Skeletal muscle tissue (tissue), 7 donors: Measurements from ENCODE around the genes PRR11, SMG8 and RPS6KB1.

GRCh38 chr17:58666577-58667650 lies 24.9 kb downstream of the IGBP1C start:
- PRO-cap, 3 experiments, result peak in 1 of 3 experiments; most common plus-strand start chr17:58667192 (in 1)
- RAMPAGE, long total RNA, result no peak
- RRBS, 2 experiments, result no CpG with 5 or more reads among the region's 31 CpGs

- PRO-cap, 3 experiments, result peak in 1 of 3 experiments; most common minus-strand start chr17:59155174 (in 1)
- RAMPAGE, long total RNA, result start-site peak on the minus strand at chr17:59155170-59155208, 1,455 and 50 reads in 2 replicates
- RRBS, 2 experiments, result 1 to 2% methylated on average over 9 of the region's 45 CpGs
These were observed at the start of gene PRR11 for GRCh38 chr17:59155028-59156082. Gene PRR11, plus strand, starts transcription at chr17:59155746.

GRCh38 chr17:59209892-59210737 lies at the start of gene SMG8:
Gene SMG8, plus strand, starts transcription at chr17:59210035.
- PRO-cap, 3 experiments, result peak in 3 of 3 experiments; most common plus-strand start chr17:59210037 (in 2); most common minus-strand start chr17:59209963 (in 2)
- RAMPAGE, long total RNA, result no peak
- RRBS, 2 experiments, result 2 to 3% methylated on average over 8 of the region's 41 CpGs

- PRO-cap, 3 experiments, result no peak in any of the 3 experiments
- RAMPAGE, long total RNA, result no peak
- RRBS, 2 experiments, result no CpG with 5 or more reads among the region's 6 CpGs
These were observed 6.5 kb downstream of the YPEL2 start for GRCh38 chr17:59337861-59338367.

- PRO-cap, 3 experiments, result no peak in any of the 3 experiments
- RAMPAGE, long total RNA, result no peak
- RRBS, 2 experiments, result no CpG with 5 or more reads among the region's 5 CpGs
These were observed 67.7 kb downstream of the YPEL2 start for GRCh38 chr17:59399155-59399638.

- PRO-cap, 3 experiments, result peak in 2 of 3 experiments; most common plus-strand start chr17:59424157 (in 2); most common minus-strand start chr17:59424039 (in 1)
- RAMPAGE, long total RNA, result no peak
- RRBS, 2 experiments, result no CpG with 5 or more reads among the region's 14 CpGs
These were observed 92.5 kb downstream of the YPEL2 start for GRCh38 chr17:59423824-59424393.

DNA sequence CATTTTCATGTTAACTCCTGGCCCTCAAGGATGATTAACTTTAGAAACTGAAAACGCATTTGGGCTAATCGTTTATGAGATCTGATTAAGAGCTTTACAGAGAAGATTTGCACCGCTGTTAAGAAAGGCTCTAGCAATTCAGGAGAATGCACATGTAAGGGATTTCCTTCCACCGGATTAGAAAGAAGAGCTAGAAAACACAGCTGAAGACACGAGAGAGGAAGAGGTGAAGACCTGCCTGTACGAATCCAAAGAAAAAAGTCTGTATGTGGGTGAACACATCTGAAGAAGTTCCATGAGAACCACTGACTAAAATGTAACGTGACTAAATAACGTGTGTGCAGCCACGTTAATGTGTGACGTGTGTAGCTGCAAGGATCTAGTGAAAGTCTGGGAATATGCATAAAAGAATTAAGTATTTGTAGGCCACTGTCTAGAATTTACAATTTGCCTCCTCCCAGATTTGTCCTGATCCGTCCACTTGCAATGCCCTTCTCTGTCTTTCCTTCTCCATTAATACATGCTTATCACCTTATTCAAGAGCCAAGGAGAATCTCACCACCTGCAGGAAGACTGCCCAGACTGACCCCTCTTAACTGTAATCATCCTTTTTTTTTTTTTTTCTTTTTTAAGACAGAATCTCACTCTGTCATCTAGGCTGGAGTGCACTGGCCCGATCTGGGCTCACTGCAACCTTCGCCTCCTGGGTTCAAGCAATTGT lies 106.6 kb downstream of the YPEL2 start:
- PRO-cap, 3 experiments, result no peak in any of the 3 experiments
- RAMPAGE, long total RNA, result no peak
- RRBS, 2 experiments, result no CpG with 5 or more reads among the region's 13 CpGs

- PRO-cap, 3 experiments, result peak in 1 of 3 experiments; most common plus-strand start chr17:59490506 (in 1); most common minus-strand start chr17:59490364 (in 1)
- RAMPAGE, long total RNA, result no peak
- RRBS, 2 experiments, result 17 to 20% methylated on average over 1 of the region's 6 CpGs
These were observed 75.3 kb upstream of the DHX40 start for GRCh38 chr17:59490068-59490595.

DNA sequence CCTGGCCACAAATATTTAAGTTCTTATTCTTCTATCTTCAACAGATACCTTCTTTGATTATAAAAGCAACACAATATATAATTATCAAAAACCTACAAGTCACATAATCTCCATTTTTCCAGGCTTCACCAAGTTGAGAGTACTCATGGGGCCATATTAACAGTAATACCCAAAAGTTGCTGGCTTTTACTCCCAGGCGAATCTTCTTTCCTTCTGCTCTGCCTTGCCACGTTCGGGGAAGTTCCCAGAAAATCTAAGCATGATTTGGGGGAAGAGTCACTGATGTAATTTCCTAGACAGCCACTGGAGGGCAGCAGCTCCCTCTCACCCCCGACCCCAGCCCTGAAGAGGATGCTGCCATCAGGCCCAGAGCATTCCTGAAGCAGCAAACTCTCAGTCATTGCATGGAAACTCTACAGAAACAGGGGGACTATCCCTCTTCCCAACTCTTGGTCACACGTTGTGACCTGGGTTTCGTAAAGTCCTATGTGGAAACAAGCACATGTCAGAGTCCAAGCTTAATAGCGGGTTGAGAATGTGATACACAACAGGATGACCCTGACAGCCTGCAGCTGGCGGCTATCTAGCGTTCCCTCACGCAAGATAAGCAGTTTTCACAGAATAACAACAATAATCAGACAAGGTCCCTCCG lies 43.9 kb upstream of the DHX40 start:
- PRO-cap, 3 experiments, result no peak in any of the 3 experiments
- RAMPAGE, long total RNA, result no peak
- RRBS, 2 experiments, result no CpG with 5 or more reads among the region's 11 CpGs

DNA sequence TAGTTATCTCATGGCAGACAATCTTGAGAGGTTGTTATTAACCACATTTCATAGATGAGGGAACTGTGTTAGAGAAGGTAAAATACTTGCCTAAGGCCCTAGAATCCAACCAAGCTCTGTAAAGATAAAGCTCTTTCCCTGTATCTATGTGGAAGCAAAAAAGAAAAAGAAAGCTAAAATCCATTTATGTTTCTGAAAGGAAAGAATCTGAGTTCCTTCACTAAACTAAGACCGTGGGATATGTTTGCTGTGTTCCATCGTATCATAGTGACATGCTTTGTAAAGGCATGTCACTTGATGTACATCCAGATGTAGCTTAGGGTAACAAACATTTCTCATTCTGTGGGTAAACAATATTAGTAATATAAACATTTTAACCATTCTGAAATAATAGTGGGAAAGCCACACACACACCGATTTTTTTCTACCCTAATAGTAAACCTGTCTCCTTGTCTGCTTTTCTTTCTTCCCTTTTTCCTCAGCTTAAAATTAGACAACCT lies 78.1 kb downstream of the TUBD1 start:
- PRO-cap, 3 experiments, result no peak in any of the 3 experiments
- RAMPAGE, long total RNA, result no peak
- RRBS, 2 experiments, result no CpG with 5 or more reads among the region's 3 CpGs

- PRO-cap, 3 experiments, result peak in 3 of 3 experiments; most common plus-strand start chr17:59837931 (in 3)
- RAMPAGE, long total RNA, result no peak
- RRBS, 2 experiments, result 49 to 50% methylated on average over 3 of the region's 10 CpGs
These were observed 54.8 kb downstream of the TUBD1 start for GRCh38 chr17:59837731-59838459.

DNA sequence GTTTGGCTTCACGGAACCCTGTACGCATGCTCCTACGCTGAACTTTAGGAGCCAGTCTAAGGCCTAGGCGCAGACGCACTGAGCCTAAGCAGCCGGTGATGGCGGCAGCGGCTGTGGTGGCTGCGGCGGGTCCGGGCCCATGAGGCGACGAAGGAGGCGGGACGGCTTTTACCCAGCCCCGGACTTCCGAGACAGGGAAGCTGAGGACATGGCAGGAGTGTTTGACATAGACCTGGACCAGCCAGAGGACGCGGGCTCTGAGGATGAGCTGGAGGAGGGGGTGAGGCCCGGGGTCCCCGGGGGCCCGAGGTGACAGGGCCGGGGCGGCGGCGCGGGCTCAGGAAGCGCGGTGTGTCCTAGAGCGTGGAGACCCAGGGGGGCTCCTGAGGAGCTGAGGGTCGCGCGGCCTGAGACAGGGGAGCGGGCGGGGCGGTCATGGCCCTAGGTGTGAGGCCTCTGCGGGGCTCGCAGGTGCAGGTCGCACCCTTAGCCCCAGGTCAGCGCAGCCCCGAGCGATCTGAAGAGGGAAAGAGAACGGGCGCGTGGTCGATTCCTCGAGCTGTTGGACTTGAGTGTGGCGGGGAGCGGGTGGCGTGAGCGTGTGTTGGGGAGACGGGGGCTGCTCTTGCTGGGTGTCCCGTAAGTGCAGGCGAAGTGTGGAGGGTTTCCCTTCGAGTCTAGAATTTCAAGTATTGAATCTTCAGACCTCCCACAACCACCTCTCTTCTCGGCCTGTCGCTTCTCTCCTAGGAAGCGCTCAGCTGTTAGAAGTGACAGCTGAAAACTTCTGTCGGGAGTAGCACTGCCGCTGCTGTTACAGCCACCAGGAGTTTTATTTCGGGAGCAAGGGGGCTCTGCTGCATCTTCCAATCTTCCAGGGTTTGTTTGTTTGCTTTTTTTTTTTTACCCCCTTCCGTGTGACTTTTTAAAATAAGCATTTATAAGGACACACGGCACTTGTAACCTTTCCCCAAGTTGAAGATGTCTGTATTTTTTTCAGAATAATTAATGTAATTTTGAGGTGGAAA lies at the start of gene RPS6KB1:
RPS6KB1 (plus strand) TSS at position 76 of the 1,028 bp plus-strand sequence.
- PRO-cap, 3 experiments, result peak in 3 of 3 experiments; most common plus-strand start position 87 of the sequence (in 3); most common minus-strand start position 789 of the sequence (in 1)
- RAMPAGE, long total RNA, result no peak
- RRBS, 2 experiments, result 1 to 3% methylated on average over 13 of the region's 63 CpGs

DNA sequence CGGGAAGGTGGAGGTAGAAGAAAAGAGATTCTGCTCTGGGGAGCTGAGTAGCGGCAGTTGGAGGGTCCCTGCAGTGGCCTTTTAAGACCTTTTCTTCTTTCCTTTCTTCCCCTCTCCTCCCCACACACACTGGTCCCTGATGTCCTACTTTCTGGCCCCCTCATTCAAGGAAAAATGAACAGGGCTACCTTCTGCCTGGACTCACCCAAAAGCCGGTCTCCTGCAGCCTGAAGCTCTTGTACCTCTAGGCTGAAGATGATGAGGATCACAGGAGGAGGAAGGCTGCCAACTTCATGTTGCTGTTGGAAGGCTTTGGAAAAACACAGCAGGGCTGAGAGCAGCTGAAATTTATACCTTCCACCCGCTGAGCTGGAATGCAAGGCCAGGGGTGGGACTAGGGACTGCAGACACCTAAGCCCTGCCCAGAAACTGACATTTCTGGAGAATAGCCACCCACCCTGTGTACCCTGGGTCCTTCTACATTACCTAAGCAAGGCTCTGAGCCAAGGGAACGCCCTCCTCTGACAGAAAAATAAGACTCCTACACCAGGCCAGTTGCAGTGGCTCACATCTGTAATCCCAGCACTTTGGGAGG lies 9.4 kb upstream of the HEATR6 start:
- PRO-cap, 3 experiments, result no peak in any of the 3 experiments
- RAMPAGE, long total RNA, result no peak
- RRBS, 2 experiments, result no CpG with 5 or more reads among the region's 5 CpGs

DNA sequence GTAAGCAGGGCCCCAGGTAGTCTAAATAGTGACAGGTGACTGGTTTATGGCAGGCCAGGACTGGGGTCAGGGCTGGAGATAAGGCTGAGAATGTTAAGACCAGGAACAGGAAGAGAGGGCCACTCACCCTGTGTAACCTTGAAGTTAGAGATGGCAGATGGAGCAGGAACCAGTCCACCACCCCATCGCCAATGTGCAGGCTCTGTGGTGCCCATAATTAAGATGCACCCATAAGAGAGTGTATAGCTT lies 1.9 kb upstream of the CA4 start:
- PRO-cap, 3 experiments, result no peak in any of the 3 experiments
- RAMPAGE, long total RNA, result no peak
- RRBS, 2 experiments, result no CpG with 5 or more reads among the region's 1 CpG

DNA sequence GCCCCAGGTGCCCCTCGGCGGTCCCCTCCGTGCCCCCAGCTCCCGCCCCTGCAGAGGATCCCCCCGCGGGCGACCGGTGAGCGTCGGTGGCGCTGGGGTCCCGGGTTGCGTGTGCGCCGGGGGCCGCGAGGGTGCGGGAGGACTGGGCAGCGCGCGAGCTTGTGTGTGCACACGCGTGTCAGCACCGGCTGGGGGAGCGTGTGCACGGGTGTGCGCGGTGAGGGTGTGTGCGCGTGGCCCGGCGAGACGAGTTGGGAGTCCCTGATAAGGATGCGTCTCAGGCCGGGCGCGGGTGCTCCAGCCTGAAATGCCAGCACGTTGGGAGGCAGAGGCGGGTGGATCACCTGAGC lies 313 bp downstream of the CA4 start:
- PRO-cap, 3 experiments, result no peak in any of the 3 experiments
- RAMPAGE, long total RNA, result no peak
- RRBS, 2 experiments, result 3% methylated on average over 25 to 29 of the region's 39 CpGs

DNA sequence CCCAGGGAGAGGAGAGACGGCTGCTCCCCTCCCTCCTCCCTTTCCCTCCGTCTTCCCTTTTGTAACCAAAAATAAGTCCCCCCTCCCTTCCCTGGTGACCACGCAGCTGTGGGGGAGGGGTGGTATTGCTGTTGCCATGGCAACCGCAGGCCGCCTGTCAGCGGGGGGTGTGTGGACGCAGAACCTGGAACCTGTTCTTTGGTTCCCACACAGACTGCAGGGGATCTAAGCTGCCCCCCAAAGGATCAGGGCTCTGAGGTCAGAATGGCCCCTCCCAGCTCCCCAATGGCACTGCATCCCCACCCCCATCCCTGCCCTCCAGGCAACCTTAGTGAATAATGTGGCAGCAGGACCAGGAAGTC lies 11.8 kb downstream of the CA4 start:
- PRO-cap, 3 experiments, result no peak in any of the 3 experiments
- RAMPAGE, long total RNA, result no peak
- RRBS, 2 experiments, result no CpG with 5 or more reads among the region's 7 CpGs

DNA sequence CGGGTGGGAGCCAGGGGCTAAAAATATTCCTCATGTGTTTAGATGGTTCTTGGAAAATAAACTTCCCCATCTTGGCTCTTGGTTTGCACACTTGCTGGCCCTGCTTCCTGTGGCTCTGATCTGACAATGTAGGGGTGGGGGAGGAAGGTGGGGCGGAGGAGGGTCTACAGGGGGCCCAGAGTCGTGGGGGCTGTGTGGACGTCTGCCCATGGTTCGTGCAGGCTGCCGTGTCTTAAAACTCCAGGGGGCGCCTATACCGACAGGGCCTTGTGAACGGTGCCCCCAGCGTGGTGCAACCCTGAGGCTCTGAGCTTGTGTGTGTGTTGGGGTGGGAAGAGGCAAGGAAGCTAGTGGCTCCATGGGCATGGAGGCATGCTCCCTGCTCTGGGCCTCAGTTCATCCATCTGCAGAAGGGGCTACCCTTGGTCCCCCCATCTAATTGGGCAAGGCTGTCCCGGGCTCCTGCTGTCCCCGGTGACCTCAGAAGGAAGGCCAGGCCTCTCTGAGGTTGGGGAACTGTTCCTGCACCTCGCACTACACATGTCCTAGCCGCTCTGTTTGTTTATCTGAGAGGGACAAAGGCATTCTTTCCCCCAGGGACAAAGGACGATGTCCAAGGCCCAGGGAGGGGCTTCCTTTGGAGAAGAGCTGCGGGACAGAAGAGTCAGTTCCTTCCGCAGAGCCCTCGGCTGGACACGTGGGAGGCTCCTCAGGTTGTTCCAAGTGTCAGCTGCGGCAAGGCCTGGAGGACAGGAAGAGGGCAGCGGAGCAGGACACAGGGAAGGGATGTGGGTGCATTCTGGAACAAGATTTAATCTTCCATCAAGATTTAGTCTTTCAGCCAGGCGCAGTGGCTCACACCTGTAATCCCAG lies 13.5 kb downstream of the CA4 start:
- PRO-cap, 3 experiments, result no peak in any of the 3 experiments
- RAMPAGE, long total RNA, result no peak
- RRBS, 2 experiments, result 28% methylated on average over 1 of the region's 22 CpGs; no CpG with 5 or more reads in 1 of the 2 experiments

GRCh38 chr17:60421096-60422231 lies 825 bp upstream of the CHCT1 start:
- PRO-cap, 3 experiments, result no peak in any of the 3 experiments
- RAMPAGE, long total RNA, result no peak
- RRBS, 2 experiments, result 2 to 3% methylated on average over 39 of the region's 74 CpGs

- PRO-cap, 3 experiments, result no peak in any of the 3 experiments
- RAMPAGE, long total RNA, result no peak
- RRBS, 2 experiments, result no CpG with 5 or more reads among the region's 6 CpGs
These were observed 38.7 kb downstream of the APPBP2 start for GRCh38 chr17:60487341-60487693.

DNA sequence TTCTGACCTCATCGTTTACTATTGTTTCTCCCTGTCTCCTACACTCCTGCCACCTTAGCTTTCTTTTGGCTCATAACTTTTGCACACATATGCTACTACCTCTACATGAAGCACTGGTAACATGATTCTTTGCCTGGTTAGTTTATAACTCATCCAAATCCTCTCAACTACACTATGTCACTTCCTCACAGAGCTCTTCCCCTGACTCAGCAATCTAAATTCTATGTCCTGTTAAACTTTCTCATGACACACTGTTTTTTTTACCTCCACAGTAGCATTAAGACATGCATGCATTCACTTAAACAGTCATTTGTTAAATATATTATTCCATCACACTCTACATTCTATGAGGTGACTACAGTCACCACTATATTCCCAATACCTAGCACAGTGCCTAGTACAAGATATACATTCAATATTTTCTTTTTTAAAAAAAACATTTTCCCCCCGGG lies 19.7 kb downstream of the APPBP2 start:
- PRO-cap, 3 experiments, result no peak in any of the 3 experiments
- RAMPAGE, long total RNA, result no peak
- RRBS, 2 experiments, result no CpG with 5 or more reads among the region's 2 CpGs